Diencephalon (tissue), 2 donors: Measurements from ENCODE around the genes ST6GALNAC3 and PIGK.

DNA sequence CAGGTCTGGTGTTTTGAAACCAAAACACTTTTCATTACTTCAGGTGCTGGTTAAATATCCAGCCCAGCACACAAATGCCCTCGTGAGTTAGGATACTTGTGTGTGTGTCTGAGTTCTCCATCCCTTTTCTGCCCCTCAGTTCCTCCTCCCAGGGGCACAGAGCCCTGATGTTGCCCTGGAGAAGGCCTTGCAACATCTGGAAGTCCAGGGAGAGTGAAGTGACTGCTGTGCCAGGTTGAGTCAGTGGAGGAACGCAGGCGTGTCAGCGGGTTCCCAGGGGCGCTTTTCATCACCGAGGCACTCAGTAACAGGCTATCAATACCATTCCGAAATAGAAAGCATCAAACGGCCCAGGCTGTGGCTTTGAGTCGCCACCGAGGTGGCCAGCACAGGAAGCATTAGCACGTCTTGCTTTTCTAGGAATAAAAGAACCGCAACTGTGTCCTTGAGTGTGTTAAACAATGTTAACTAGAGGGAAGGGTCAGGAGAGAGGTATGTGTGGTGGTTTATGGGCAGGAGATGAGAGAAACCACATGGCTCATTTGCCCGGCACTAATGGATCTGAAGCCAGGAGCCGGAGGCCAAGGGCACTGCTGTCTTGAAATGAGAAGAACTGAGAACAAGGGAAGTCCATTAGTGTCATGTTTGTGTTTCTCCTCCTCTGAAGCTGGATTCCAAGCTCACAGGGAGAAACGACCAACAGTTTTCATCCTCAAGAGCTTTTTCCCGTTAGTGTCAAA lies 90.9 kb upstream of the WLS start:
- RAMPAGE, long total RNA, result no peak

DNA sequence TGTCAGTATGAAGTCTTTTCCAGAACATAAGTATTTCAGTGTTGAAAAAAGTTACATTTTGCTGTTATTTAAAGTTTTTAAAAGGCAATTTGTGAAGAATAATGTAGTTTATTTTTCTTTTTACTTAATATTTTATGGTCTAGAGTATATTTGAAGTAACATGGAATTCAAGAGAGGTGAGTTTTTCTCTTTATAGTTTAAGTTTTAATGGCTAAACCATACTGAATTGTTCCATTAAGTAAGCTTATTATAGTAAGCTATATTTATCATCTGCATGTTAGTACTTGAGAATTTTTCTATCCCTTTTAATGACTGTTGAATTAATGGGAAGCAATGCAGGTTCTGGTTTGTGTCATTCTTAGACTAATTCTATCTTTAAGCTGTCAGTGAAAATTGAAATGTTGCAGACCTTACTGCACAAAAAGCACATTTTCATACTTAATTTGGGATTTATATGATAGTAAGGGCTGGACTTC lies 25.8 kb downstream of the SRSF11 start:
- RAMPAGE, long total RNA, result no peak

DNA sequence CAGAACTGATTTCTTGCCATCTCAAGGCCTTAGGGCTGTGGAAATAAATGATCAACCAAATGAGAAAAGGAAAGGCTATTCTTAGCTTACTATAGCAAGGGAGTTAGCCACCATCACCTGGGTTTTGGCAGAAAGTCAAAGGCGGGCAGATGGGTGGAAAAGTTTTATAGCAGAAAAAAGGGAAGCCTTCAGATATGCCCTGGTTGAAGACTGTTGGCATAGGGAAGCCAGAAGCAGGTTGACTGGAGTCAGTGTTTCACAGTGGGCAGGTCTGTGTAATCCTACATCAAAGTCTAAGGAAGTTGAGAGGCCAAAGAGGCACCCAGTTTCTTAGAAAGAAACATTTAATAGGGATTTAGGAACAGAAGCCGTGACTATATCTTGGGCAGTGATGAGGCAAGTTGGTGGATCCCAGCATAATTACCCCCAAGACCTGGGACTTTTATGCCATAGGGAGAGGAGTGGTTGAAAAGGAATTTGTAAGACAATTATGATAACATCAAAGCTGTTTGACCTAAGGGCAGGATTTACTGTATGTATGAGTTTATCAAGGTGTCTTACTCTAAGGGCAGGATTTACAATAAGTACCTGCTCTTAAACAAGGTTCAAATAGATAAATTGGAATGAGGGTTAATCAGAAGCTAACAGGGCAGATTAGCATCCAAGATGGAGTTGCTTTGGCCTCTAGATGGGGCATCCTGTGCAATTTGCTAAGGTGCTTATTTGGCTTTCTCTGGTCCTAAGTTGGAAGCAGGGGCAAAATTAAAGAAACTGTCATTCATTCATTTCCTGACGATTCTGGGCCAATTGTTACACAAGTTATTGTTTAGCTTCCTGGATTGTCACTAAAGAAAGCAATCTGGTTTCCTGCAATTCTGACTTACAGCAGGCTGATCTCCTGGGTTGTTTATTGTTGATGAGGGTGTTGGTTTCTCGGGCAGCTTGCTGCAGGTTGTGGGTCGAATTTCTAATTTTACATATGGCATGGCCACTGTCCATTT lies 30.0 kb downstream of the CTH start:
- RAMPAGE, long total RNA, result no peak

DNA sequence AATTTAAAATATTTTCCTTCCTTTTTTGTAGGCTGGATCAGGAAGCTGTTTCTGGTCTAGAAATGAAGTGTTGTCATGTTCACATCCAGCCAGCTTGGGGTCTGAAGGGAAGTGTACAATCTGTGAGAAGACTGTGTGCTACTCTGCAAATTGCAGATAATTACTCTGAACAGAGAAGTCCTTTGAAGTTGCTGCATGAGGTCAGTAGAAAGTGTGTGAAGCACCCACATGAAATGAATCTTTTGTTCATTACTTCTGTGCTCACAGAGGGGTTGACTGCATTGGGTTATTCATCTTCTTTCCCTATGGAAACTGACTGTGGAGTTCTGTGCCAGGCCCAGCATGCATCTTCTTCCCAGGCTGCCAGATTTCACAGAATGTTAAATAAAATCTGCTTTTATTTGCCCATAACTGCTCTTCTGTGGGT lies 47.0 kb downstream of the CTH start:
- RAMPAGE, long total RNA, result no peak

DNA sequence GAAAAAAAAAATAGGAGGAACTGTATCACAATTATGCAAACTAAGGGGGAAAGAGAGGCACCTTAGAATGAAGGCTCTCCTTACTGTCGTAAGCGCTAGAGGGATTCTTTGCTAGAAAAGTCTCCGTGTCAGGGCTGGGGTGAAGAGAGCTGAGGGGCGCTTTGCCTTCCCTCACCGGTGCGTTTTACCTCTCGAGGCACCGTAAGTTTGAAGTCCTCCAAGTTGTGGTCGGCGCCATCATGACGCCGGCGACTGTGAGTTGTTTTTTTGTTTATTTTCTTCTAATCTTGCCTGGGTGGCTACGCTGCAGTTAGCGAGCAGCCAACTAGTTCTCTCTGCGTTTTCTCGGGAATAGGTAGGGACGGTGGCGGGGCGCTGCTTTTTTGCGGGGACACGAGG lies 812 bp upstream of the NEGR1 start:
- RAMPAGE, long total RNA, result no peak

- RAMPAGE, long total RNA, result no peak
These were observed 44.5 kb downstream of the LRRC53 start for GRCh38 chr1:74467754-74468434.

DNA sequence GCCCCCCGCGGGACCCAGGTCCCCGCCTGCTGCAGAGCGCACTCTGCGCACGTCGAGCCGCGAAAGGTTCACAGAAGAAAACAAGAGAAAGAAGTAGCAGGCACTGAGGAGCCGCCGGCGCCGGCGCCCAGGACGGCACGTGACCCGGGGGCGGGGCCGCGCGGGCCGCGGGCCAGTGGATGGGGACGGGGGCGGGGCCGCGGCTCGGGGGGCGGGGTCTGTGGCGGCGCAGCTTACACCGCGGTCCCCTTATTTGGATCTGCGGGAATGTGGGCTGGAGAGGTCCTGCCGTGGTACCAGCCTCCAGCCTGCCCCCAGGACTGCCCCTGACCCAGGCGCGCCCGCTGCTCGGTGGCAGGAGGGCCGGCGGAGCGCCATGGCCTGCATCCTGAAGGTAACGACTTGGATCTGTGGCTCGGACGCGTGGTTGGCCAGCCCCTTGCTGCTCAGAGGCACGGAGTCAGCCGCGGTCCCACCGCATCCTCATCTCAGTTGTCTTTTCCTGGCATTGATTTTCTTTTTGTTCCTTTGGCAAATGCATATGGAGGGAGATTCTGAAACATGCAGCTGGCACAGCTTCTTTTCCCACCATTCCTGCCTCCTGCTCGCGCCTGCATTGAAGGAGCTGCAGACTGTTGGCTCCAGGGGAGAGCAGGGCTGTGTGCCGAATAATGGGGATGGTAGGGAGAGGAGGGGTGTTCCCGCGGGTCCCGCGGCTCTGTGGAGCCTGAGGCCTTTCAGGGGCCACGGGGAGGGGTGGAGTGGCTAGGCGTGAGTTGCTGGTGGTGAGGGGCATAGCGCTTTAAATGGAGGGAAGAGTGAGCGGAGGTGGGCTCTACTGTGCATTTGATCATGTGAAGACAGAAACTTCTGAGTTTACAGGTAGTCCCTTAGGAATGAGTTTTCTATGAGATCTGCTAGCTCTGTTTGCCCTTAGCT lies at the start of gene ST6GALNAC3:
Gene ST6GALNAC3, plus strand, starts transcription at position 256 of the 939 bp plus-strand sequence.
- RAMPAGE, long total RNA, result start-site peak on the plus strand centred at position 284 of the sequence, 122 bp wide, 405 and 160 reads in 2 replicates

- RAMPAGE, long total RNA, result no peak
These were observed 220.3 kb downstream of the ST6GALNAC3 start for GRCh38 chr1:76294942-76295091.

GRCh38 chr1:76474017-76474527 lies 393.2 kb upstream of the ST6GALNAC5 start:
- RAMPAGE, long total RNA, result no peak

GRCh38 chr1:77218598-77219639 lies at the start of gene PIGK:
PIGK (minus strand) TSS chr1:77219430.
- RAMPAGE, long total RNA, result start-site peak on the minus strand at chr1:77219412-77219432, 1,081 and 754 reads in 2 replicates; start-site peak on the plus strand at chr1:77219456-77219505, 21 and 45 reads in 2 replicates

GRCh38 chr1:77354128-77354657 lies 72.4 kb downstream of the AK5 start:
- RAMPAGE, long total RNA, result no peak

- RAMPAGE, long total RNA, result no peak
These were observed 186.7 kb downstream of the AK5 start for GRCh38 chr1:77468438-77468980.

- RAMPAGE, long total RNA, result no peak
These were observed 58.4 kb downstream of the ZZZ3 start for GRCh38 chr1:77623866-77624623.

DNA sequence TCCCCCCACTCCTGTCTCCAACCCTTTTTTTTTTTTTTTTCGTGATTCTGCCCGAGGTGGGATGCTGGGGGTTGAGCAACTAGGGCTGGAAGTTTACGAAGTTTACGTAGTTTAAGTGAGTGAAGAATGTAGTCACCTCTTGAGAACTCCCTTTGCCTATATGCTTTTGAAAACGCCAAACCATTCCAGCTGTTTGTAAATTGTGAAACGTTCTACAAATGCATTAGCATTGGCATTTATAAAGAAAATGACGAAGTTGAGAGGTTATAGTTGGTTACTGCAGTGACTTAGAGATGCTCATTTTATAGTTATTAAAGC lies 867 bp downstream of the NEXN start:
- RAMPAGE, long total RNA, result no peak

GRCh38 chr1:77960826-77961152 lies 18.1 kb downstream of the FUBP1 start:
- RAMPAGE, long total RNA, result no peak

DNA sequence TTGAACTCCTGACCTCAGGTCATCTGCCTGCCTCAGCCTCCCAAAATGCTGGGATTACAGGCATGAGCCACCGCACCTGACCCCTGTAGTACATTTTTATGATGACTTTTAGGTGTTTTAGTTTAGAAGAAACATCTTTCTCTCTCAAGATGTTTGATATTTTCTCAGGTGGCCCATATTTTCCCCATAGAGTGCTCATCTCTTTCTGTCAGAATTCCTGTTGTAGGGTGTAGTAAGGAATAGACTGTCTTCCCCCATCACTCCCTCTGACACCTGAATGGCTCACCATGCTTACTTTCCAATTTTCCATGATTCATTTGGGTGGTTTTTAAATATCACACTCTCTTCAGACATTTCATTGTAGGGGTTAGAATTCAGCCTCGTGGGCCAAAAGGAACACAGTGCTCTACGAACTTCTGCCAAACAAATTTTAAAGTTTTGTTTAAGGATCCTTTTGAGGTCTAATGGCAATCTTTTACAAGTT lies 24.0 kb downstream of the GIPC2 start:
- RAMPAGE, long total RNA, result no peak

GRCh38 chr1:78419275-78419665 lies 71.5 kb upstream of the PTGFR start:
- RAMPAGE, long total RNA, result no peak

DNA sequence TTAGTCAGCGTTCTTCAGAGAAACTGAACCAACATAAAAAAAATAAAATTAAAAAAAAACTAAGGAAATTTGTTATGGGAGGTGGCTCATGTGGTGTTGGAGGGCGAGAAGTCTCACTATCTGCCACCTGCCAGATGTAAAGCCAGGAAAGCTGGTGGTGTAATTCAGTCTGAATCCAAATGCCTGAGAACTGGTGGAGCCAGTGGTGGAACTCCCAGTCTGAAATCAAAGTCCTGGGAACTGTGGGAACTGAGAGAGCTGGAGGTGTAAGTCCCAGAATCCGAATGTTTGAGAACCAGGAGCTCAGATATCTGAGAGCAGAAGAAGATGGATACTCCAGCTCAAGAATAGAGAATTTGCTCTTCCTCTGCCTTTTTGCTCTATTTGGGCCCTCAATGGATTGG lies 3.2 kb downstream of the IFI44L start:
- RAMPAGE, long total RNA, result no peak

- RAMPAGE, long total RNA, result no peak
These were observed 5.8 kb upstream of the IFI44 start for GRCh38 chr1:78643797-78644186.

- RAMPAGE, long total RNA, result no peak
These were observed 234.6 kb downstream of the TTLL7 start for GRCh38 chr1:83764371-83764737.